ENCODE measurements around the gene NIFK.

- PRO-cap, 3 experiments, result no peak in any of the 3 experiments
- RRBS, result no CpG with 5 or more reads among the region's 15 CpGs
Observed at GRCh38 chr2:120758130-120758811, 22.6 kb downstream of the GLI2 start.

DNA sequence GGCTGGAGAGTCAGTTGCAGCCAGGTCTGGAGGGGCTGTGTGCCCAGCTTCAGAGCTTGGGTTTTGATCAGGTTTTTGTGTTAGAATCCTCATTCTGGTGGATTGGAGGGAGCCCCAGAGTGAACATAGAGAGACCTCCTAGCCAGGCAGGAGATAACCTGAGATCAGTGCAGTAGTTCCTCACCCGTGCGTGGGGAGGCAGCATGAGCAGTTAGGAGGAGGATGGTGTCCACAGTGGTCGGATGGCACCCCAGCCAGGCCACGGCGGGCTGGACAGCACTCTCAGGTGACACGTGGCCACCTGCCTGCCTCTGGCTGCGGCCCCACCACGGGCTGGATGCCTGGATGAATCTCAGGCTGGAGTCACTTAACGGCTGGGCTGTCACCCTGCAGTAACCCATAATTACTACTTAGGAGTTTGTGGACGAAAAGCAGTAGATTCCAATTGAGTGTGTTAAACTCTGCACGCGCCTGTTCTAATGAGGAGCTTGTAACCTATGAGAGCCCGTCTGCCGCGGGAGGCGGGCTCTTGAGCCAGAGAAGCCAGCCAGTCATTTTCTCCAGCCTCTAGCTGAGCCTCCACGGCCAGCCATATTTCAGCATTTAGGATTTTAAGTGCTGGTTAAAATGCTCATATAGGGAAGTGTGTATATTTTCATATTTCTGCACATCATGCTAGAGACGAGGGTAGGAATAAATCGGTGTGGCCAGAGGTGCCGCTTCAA, 143.8 kb downstream of the GLI2 start:
- PRO-cap, 3 experiments, result no peak in any of the 3 experiments
- RRBS, result no CpG with 5 or more reads among the region's 20 CpGs

- PRO-cap, 3 experiments, result no peak in any of the 3 experiments
- RRBS, result no CpG with 5 or more reads among the region's 4 CpGs
Observed at GRCh38 chr2:121221069-121221612, 63.9 kb downstream of the TFCP2L1 start.

DNA sequence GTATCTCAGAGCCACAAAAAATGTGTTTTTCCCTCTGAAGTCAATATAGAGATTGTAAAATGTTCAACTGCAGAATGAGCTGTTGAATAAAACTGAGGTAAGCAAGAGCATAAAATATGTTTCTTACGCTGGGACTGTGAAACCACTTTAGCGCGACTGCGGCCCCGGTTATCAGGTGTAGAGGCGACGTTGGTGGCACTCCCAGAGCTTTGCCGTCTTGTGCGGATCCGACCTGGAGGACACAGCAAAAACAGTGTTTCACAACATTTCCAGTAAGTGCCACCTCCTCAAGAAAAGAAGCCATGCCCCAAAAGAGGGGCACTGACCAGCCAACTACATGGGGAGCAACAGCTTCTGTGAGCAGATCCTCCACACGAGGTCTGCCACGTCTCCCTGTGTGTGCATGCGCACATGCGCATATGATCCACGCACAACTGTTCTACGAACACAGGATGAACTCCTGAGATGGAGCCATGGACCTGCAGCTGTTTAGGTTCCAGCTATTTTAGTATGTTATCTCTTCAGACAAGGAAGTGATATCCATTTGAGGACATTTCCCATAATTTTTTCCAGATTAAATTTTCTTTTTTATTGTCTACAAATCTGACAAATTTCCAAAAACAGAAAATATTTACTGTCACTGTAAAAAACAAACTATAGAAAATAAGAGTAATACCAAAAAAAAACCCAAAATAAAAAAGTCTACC, 145.1 kb upstream of the TFCP2L1 start:
- PRO-cap, 3 experiments, result no peak in any of the 3 experiments
- RRBS, result no CpG with 5 or more reads among the region's 16 CpGs

- PRO-cap, 3 experiments, result no peak in any of the 3 experiments
- RRBS, result no CpG with 5 or more reads among the region's 4 CpGs
Observed at GRCh38 chr2:121437480-121438044, 152.6 kb upstream of the TFCP2L1 start.

DNA sequence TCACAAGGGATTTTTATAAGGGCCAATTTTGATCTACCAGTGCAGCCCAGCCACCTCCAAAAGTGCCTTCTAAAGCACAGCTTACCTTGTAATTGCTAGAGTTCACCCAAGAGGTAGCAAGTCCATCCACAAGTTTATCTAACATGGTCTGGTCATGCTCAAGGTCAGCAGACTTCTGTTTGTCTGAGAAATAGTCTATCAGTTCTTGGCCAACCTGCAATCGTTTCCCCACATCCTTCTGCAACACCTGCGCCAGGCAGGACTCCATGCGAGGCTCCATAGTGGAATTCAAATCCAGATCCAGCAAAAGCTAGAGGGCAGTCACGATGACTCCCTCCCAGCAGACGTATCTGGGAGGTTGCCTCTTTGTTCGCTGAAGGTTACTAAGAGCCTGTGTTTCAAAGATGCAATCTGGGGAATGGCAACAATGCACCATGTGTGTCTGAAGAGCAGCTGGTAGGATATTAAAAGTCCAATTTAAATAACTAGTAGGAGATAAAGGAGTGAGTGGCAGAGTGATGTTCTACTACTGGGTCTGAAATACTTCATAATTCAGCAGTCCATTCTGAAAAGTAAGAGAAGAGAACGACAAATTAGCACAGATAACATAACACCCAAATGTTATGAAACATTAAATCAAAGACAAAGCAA, 43.5 kb downstream of the CLASP1 start:
- PRO-cap, 3 experiments, result no peak in any of the 3 experiments
- RRBS, result no CpG with 5 or more reads among the region's 7 CpGs

DNA sequence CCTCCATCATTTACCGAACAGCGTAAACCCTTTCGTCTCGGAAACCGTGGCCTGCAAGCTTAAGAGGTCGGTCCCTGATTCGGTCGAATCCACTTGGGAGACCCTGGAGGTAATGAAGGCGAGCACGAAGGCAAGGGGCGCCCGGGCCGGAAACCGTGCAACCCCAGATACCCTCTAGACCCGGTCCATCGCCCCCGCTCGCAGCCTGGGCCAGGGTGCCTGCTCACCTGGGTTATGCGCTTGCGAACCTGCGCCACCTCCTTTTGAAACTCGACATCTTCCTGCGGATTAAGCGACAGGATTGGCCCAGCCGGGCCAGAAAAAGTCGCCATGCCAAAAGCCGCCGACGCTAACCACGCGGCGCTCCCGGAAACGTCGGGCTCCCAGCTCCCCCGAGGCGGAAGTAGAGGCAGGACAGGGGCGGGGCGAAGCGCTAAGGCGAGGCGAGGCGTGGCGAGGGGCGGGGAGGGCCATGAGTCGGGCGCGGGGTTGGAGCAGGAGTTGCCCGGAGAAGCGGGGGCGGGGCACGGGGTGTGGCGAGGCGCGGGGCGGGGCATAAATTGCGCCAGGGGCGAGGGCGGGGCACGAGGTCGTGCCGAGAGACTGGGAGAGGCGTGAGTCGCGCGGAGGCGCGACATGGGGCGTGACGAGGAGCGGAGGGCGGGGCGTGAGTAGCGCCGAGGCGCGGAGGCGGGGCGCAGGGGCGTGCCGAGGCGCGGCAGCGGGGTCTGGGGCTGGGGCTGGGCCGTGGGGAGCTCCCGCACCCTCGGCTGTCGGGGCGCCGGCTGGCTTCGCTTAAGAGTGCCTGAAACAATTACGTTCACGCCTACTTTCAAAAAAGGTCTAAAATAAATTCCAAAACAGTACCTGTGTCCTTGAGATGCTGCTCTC, at the start of gene NIFK:
TSS of gene NIFK (minus strand) at position 357 of the 891 bp plus-strand sequence.
- PRO-cap, 3 experiments, result peak in 3 of 3 experiments; most common plus-strand start position 617 of the sequence (in 3); most common minus-strand start position 405 of the sequence (in 2)
- RRBS, result 2% methylated on average over 9 of the region's 93 CpGs

DNA sequence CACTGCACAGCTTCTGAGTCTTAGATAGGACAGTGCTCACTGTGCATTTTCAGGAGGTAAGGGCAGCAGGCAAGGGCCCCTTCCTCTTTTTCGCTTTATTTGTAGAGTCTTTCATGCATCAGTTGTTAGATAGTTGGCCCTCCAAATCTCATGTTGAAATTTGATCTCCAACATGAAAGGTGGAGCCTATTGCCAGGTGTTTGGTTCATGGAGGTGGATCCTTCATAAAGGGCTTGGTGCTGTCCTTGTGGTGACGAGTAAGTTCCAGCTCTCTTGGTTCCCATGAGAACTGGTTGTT, 48.1 kb downstream of the TSN start:
- PRO-cap, 3 experiments, result no peak in any of the 3 experiments
- RRBS, result no CpG with 5 or more reads among the region's 2 CpGs

GRCh38 chr2:121831983-121832318, 76.5 kb downstream of the TSN start:
- PRO-cap, 3 experiments, result no peak in any of the 3 experiments
- RRBS, result no CpG with 5 or more reads among the region's 5 CpGs

GRCh38 chr2:122352051-122352605, 596.7 kb downstream of the TSN start:
- PRO-cap, 3 experiments, result no peak in any of the 3 experiments
- RRBS, result no CpG with 5 or more reads among the region's 12 CpGs

DNA sequence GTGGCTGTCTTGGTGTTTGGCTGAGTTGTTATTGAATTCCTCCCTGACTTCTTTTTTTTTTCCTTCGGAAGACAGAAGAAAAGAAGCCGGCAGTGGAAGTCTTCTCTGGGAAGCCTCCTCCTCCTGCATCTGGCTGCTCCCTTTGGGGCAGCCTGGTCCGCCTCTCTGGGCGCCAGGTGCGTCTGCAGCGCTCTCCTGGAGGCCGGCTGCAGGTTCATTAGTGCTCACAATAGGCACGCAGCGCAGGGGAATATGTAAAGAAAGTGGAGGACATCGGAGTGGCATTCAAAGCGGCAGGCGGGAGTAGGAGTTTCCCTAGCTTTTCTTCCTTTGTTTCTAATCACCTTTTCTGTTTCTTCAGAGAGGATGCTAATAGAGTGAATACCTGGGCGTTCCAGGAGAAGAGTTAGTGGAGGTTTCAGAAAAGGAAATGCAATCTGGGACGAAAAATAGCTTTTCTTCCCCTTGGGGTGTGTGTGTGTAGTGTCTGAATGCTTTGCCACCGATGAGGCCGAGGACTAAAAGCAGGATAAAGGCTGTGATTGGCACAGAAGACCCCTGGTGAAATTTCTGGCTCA, 905.9 kb downstream of the TSN start:
- PRO-cap, 3 experiments, result no peak in any of the 3 experiments
- RRBS, result 0% methylated on average over 1 of the region's 16 CpGs

GRCh38 chr2:122808189-122808618, 1052.8 kb downstream of the TSN start:
- PRO-cap, 3 experiments, result no peak in any of the 3 experiments
- RRBS, result no CpG with 5 or more reads among the region's 3 CpGs

DNA sequence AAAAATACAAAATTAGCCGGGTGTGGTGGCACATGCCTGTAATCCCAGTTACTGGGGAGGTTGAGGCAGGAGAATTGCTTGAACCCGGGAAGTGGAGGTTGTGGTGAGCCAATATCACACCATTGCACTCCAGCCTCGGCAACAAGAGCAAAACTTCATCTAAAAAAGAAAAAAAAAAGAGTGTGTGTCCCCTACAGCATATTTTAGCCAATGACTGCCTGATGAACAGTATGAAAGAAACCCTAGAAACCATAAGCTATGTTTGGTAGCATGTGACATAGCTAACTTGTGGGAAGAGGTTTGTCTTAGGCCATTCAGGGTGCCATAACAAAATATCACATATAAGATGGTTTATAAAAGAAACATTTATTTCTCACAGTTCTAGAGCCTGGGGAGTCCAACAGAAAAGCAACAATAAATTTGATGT, 891.4 kb upstream of the CNTNAP5 start:
- PRO-cap, 3 experiments, result no peak in any of the 3 experiments
- RRBS, result no CpG with 5 or more reads among the region's 3 CpGs

- PRO-cap, 3 experiments, result no peak in any of the 3 experiments
- RRBS, result no CpG with 5 or more reads among the region's 5 CpGs
Observed at GRCh38 chr2:124343808-124344160, 318.7 kb downstream of the CNTNAP5 start.

DNA sequence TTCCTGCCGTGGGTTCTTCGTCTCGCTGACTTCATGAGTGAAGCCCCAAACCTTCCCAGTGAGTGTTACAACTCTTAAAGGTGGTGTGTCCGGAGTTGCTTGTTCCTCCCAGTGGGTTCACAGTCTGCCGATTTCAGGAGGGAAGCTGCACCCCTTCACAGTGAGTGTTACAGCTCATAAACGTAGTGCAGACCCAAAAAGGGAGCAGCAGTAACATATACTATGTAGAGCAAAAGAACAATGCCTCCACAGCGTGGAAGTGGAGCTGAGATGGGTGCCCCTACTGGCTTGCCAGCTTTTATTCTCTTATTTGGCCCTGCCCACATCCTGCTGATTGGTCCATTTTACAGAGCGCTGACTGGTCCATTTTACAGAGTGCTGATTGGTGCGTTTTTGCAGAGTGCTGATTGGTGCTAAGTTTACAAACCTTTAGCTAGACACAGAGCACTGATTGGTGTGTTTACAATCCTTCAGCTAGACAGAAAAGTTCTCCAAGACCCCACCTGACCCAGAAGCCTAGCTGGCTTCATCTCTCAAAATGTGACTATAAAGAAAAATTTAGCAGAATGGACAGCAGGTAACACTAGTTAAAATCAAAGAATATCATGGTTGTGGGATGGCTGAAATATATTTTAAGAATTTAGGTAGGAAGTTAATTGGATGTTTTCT, 991.0 kb upstream of the GYPC start:
- PRO-cap, 3 experiments, result no peak in any of the 3 experiments
- RRBS, result no CpG with 5 or more reads among the region's 9 CpGs

GRCh38 chr2:125696558-125696841, 959.5 kb upstream of the GYPC start:
- PRO-cap, 3 experiments, result no peak in any of the 3 experiments
- RRBS, result no CpG with 5 or more reads among the region's 2 CpGs

DNA sequence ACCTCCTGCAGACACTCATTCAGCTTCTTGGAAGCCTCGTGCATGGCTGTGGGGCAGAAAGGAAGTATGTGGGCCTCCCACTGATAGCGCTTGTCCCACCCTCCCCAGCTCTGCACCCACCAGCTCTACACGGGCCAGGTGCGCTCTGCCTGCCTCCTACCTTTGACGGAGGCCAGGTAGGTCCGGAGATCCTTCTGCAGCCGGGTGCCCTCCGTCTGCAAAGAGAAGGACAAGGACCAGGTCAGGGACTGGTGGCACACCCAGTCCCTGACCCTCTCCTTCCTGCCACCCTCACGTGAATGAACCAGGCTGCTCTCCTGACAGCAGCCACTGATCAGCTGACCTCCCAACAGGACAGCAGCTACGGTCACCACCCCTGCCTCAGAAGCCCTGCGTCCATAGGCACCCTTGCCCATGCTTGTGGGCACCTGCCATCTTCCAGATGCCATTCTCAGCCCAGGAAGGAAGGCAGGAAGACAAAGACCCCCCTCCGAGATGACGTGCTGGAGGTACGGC, 36.3 kb downstream of the BIN1 start:
- PRO-cap, 3 experiments, result no peak in any of the 3 experiments
- RRBS, result no CpG with 5 or more reads among the region's 14 CpGs

DNA sequence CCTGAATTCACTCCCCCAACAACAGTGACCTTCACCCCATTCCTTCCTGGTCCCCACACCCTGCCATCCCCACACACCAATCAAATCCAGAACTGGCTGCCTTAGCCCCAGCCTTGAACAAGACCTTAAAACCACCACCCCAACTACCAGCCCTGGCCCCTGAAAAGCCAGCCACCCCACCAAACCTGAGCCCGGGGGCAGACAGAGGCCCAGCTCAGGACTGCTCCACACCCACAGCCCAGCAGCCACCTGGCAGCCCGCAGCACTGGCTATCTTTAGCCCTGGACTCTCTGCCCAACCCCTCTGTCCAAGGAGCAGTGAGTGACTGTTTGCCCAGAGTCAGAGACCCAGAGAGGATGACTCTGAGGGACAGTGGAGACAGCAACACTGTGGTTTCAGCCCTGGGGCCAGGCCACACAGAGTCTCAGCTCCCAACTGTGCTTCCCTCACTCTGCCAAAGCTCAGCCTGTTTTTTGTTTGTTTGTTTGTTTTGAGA, 32.7 kb downstream of the BIN1 start:
- PRO-cap, 3 experiments, result no peak in any of the 3 experiments
- RRBS, result no CpG with 5 or more reads among the region's 2 CpGs

- PRO-cap, 3 experiments, result no peak in any of the 3 experiments
- RRBS, result no CpG with 5 or more reads among the region's 10 CpGs
Observed at GRCh38 chr2:127084591-127085054, 22.3 kb downstream of the BIN1 start.

DNA sequence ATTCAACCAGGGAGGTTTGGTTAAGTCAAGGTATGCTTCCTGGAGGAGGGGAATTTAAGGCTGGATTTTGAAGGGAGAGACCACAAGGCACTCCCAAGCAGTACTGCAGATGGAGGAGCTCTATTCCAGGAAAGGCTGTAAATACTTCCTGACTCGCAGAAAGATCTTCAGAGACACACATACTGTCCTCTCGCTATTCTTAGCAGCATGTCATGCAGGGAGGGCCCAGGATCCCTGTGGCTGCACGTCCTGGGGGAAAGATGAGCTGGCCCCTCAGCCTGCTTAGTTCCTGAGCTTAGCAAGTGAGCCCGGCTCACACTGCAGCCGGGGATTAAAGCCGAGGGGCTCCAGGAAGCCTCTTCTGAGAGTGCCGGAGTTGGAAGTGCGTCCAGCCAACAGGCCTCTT, 40.1 kb upstream of the BIN1 start:
- PRO-cap, 3 experiments, result no peak in any of the 3 experiments
- RRBS, result 77% methylated on average over 3 of the region's 8 CpGs

All from breast (tissue), 4 donors.